Penis (tissue), 1 donor: ENCODE measurements around a stretch of chr10.

DNA sequence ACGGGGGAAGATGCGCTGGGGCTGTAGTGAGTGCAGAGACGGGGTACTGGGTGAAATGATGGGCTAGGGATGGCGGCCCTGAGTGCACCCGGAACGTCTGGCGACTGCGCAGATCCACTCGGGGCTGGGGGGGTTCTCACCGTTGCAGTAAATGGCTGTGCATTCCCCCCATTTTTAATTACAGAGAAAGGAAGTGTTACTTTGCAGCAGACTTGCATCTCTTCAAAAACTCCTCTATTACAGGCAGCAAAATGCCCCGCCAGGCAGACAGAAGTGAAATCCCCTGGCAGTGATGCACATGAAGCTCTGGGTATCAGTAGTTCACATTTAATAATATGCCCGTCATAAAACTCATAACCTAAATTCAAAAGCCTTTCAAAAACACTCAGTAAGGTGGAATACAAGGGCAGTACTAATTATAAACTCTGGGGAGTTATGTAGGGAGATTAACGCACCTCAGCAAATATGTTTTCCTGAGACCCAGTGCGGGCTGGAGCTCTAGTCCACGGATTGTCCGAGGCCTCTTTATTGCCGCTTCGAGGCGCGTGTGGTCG lies 195.6 kb upstream of the ADARB2 start:
- PRO-cap = no peak

DNA sequence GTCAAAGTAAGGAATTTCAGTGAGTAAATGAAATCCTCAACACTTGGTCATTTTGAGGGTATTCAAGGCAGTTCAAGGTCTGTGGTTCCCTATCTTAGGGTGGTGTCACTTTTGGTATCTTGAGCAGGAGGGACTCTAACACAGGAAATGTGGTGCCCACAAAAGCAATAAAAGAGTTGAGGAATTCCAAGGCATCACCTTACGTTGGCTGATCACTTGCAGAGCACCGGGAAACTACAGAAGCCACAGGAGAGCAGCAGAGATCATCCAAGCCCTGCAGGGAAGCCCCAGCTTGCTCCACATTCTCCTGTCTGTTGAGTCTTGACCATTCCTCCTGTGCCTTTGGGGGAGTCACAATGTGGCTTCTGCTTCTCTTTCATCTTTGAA lies 565.8 kb upstream of the ADARB2 start:
- PRO-cap = no peak

DNA sequence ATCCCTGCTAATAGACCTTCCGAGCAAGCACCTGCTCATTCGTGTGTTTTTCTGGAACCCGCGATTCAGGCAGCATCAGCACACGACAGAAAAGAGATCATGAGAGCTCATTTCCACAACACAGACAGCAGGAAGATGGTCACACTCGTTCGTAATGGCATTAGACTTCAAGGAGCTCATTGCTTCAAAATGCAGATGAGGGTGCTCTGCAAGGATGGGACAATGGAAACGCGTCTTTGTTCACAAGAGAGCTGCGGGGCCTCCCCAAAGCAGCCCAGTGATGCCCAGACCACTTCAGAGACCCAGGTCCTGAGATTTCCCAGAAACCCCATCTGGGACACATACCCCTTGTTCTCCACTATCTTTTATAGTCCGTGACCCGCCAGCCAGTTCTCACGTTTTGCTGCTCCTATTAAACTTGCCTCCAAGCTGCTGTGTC lies 285.7 kb upstream of the PFKP start:
- PRO-cap = no peak

- PRO-cap = no peak
Observed at GRCh38 chr10:2985621-2986288, 81.6 kb upstream of the PFKP start.

DNA sequence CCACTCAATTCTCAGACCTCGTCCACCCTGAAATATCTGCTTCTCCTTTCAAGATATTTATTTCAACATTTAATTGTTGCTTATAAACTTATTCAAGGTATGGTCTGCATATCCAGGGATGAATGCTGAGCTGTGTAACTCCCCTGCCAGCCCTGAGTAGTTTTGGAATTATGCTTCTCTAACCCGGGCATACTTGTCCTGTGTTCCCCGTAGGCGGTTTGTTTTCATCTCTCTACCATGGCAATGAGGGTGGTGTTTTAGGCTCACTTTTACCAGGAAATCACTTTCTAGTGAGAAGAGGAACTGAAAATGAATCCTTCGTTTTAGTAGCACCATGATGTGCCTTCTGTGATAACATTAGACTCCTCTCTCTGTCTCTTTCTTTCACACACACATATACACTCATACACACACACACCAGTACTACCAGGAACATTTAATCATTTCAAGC lies 31.3 kb upstream of the PFKP start:
- PRO-cap = no peak

- PRO-cap = no peak
Observed at GRCh38 chr10:3065438-3066052, 1.8 kb upstream of the PFKP start.

DNA sequence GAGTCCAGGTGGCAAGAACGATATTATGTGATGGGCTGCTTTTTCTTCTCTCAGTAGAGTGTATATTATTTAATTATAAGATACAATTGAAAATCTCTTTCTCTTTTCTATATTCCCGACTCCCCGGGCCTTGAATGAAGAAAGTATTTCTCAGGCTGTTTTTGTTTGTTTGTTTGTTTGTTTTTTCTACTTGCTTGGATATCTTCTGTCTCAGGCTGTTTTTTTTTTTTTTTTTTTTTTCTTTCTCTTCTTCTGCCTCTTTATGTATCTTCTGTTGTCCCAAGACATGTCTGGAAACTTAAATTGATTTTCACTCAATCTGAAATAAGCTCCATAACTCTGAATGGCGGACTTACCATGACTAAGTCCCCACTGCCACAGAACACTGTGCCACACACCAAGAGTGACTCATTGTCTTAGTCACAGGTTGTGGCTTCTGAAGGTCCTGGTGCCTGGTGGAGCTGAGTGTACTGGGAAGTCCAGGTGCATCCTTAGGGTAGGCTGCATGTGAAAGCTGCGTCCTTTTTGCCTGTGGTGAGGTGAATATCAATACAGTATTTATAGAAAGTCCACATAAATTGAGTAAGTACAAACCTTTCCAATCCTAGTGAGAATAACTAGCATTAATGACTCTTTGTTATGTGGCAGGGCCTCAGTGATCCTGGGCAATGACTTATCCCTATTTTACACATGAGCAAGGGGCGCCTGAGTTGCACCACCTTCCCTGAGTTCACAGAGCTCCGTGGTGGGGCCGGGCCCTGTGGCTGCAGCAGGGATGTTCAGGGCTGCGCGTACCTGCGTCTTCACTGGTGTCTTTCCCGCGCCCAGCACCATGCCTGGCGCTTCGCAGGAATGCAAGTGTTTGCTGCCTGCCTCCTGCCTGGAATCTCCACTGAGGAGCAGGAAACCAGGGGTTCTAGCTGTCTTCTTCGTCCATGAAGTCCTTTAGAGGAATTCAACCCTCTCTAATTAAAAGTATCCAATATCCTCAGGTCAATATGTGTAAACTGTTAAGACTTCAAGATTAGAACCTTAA lies 4.2 kb downstream of the PFKP start:
- PRO-cap = no peak

GRCh38 chr10:3262821-3263058 lies 90.2 kb upstream of the PITRM1 start:
- PRO-cap = no peak

GRCh38 chr10:3556079-3556580 lies 228.9 kb downstream of the KLF6 start:
- PRO-cap = no peak

DNA sequence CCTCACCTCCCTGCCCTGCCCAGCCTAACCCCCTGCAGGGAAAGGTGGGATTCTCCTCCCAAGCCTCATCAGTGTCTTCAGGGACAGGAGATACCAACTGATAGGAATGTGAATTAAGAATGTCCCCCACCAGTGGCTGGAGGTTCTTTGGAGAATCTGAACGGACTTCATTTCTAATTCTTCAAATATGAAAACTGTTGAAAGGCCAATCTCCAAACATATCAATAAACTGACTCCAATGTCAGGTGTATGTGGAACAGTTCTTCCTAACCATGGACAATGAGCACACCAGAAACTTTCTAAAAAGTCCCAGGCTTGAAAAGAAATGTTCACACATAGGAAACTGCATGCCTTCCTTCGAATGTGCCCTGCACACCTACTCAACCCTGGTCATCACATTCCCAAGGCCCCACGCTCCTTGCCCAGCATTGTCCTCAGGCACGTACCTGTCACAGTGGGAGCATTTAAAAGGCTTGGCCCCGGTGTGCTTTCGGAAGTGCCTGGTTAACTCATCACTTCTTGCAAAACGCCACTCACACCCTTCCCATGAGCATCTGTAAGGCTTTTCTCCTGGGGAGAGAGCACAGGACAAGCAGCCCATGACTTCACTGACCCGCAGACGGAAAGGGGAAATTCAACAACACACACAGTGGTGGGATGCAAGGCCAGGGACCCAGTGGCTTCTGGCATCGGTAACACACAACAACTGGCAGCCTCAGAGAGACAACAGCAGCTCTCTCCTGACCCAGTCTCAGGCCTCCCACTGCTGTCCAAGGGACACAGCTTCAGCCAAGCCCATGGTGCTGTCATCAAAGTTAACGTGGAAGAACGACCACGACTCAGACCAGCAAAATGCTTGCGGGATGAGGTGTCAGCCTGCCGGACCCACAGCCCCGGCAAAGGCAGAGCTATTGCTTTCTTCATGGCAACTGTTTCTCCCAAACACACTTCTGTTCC lies 5.1 kb downstream of the KLF6 start:
- PRO-cap = bidirectional peak, plus-strand start at position 676 of the sequence, minus-strand start at position 626 of the sequence

- PRO-cap = no peak
Observed at GRCh38 chr10:3807956-3808616, 23.1 kb upstream of the KLF6 start.

DNA sequence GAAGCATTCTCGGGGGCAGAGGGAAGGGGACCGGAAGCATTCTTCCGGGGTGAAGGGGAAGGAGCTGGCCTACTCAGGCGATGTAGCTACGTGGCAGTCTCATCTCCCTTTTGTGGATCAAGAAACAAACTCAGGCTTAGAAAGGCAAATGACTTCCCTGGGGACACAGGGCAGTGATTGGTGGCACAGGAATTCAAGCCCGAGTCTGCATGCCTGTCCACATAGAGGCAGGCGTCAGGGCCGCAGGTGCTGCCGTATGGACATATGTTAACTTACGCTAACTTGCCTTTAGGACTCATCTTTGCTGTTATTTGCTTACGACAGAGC lies 42.2 kb upstream of the KLF6 start:
- PRO-cap = no peak

DNA sequence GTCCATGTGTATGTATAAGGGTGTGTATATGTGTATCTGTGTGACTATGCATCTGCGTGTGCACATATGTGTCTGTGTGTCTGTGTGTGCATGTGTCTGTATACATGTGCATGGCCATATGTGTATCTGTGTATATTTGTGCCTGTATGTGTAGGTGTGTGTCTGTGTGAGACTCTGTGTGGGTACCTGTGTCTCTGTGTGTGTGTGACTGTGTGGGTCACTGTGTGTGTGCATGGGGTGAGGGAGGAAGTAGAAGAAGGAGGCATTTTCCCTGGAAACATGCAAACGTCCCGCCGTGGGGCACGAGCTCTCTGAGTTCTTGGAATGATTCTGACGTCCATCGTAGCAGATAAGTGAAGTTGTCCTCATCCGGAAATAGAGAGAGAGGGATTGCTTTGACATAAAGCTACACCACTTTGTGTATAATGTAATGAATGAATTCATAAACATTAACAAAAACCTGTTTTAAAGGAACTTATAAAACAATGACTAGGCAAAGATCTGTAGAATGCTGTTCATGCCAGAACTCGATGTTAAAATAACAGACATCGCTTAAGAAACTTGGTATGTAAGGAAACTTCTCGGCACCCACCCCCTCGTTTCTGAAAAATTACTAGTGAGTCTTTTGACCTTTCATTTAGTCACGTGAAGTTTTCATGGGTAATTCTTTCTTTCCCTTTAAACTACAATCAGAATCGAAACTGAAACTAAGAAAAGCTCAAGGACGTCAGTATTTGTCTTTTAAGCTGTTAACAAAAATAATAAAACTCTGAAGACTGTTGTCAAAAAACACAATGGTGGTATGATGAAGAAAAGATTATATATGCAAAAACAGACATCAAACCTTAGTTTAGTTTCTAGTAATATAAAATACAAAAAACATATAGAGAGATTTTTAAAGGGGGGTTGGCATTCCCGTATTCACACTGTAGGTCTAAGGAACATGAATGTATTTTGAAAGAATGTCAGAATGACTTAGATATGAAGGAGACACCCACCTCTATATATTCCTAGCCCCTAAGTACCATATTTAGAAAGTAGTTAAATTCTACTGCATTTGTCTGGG lies 43.7 kb upstream of the KLF6 start:
- PRO-cap = bidirectional peak, plus-strand start at position 314 of the sequence, minus-strand start at position 321 of the sequence

DNA sequence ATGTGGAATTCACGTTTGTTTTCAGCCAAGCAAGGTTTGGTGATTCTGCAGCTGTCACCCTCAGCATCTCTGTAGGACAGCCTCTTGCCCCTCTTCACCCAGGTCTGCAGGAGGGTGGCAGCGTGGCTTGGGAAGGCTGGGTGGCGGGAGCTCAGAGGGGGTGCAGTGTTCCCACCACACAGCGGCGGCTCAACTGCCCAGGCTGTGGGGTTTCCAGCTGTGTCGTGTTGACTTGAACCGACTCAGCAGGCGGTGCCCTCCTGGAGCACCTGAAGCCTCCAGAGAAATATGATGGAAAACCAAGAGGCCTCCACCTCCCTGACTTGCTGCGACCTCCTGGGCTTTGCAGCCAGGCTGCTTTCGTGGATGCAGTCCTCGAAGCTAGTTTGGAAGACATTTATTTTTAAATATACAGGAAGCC lies 68.0 kb upstream of the KLF6 start:
- PRO-cap = no peak

GRCh38 chr10:3886009-3886518 lies 101.1 kb upstream of the KLF6 start:
- PRO-cap = no peak

- PRO-cap = no peak
Observed at GRCh38 chr10:3908268-3908480, 123.2 kb upstream of the KLF6 start.

- PRO-cap = no peak
Observed at GRCh38 chr10:3963045-3963534, 178.1 kb upstream of the KLF6 start.

GRCh38 chr10:3974975-3975559 lies 190.1 kb upstream of the KLF6 start:
- PRO-cap = no peak

DNA sequence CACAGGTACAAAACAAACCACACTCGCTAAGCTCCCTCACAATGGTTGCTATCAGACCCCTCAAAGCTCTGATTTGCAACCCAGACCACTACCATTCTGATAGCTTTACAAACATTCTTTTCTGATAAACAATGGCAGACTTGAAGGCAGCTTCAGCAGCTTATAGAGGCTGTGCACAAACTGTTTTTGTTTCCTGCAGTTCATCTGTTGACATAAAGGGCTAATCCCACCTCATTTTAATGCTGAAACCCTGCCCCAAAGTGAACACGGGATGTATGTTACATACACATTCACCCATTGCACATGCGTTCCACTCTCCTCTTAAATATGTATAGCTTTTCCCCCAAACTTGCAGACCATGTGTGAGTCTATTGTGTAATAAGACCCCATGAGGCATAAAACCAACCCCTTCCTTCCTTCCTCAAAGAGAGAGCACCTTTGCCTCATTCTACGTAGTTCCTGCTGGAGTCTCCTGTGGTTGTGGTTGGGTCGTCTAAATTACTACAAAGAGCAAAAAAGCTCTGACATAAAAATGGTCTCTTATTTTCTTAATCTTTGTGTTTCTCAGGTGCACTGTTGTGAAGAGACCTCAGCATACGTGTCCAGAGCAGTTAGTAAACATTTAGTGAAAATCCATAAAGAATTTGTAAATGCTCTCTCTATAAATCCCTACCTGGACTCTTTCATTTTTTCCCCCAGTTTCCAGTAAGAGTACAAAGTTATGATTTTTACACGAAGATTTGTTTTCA lies 345.7 kb upstream of the KLF6 start:
- PRO-cap = no peak

GRCh38 chr10:4310199-4310452 lies 515.9 kb upstream of the AKR1E2 start:
- PRO-cap = no peak